Testis (tissue), 5 donors: ENCODE results near the genes SLC4A8 and KRT74.

GRCh38 chr12:51245587-51246231, 7.1 kb downstream of the DAZAP2 start:
- PRO-cap, 3 experiments: no peak in any of the 3 experiments
- RAMPAGE, long total RNA, 2 experiments: no peak in any of the 2 experiments
- RRBS: no CpG with 5 or more reads among the region's 11 CpGs

DNA sequence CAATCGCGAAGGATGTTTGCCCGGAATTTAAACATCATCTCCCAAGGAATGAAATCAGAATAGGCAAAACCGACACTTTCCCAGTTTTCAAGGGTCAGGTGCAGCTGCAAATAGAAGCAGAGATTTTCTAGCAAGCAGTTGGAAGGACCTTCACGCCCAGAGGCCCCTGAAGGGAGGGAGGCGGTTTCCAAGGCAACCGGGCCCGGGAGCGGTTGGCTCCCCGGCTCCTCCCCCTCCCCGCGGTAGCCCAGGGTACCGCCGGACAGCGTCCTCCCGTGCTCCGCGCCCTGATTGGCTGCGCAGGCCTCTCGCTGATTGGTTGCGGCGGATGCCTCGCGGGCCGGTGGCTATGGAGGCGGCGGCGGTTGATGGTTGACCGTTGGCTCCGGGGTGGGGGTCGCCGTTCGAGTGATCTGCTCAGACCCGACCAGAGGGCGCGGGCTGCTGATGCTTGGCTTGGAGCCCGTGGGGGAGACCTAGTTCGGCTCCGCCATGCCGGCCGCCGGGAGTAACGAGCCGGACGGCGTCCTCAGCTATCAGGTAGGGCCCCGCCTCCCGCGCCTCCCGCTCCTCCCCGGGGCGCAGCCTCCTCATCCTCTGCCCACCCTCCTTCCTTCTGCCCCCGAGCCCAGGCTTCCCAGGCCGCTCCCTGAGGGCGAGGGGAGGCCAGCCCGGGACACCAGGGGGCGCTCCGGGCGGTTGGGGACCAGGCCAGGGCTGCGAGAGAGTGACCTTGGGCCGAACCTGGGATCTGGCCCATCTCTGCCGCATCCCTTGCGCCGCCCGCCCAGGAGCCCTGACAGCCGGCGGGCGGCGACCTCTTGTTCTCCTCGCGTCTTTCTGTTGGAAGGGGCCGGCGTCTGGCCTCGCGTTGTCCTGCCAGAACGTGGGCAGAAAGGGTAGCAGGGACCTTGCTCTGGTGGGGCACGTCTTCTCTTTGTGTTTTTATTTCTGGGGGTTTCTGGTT, at the start of gene SLC4A8:
TSS of gene SLC4A8 (plus strand) at position 336 of the 967 bp plus-strand sequence.
- PRO-cap, 3 experiments: peak in 3 of 3 experiments; most common plus-strand start position 314 of the sequence (in 2); most common minus-strand start position 618 of the sequence (in 3)
- RAMPAGE, long total RNA, 2 experiments: start-site peak on the plus strand in 1 of 2 experiments, centred at position 374 of the sequence, 1,577 reads per replicate; start-site peak on the minus strand in 1 of 2 experiments, centred at positions 174 to 850 of the sequence, 15 to 79 reads per replicate
- RRBS: 2% methylated on average over 51 of the region's 77 CpGs

GRCh38 chr12:51675432-51675816, 84.4 kb downstream of the SCN8A start:
- PRO-cap, 3 experiments: no peak in any of the 3 experiments
- RAMPAGE, long total RNA, 2 experiments: no peak in any of the 2 experiments
- RRBS: no CpG with 5 or more reads among the region's 6 CpGs

DNA sequence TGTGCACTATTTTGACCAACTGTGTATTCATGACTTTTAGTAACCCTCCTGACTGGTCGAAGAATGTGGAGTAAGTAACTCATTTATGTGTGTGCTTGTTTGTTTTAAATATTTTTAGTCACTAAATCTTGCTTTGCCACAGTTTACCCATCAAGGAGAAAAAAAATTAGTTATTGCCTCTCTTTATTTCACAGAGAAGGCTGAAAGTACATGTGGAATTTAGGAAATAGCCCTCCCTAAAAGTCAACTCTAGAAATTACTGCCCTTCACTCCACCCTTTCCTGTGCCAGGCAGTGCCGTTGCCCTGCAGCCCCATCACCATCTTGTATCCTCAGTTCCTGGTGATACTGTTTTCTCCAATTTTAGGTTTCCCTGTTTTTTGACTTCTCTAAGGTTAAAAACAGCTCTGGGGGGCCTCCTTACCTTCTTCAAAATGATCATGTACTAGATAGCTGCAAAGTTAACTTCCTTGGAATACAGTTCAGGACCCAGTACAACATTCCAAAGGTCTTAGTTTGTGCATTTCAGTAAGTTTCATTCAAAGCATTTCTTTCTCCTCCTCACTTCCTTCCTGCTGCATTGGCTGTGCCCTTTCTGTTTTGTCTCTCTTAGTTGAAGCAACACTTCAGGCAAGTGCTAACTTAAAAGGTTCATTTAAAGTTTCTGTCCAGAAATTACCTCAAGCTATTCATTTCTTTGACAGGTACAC, 95.5 kb downstream of the SCN8A start:
- PRO-cap, 3 experiments: no peak in any of the 3 experiments
- RAMPAGE, long total RNA, 2 experiments: no peak in any of the 2 experiments
- RRBS: no CpG with 5 or more reads among the region's 2 CpGs

- PRO-cap, 3 experiments: no peak in any of the 3 experiments
- RAMPAGE, long total RNA, 2 experiments: no peak in any of the 2 experiments
- RRBS: no CpG with 5 or more reads among the region's 8 CpGs
These were observed 3.1 kb upstream of the ANKRD33 start for GRCh38 chr12:51884794-51885142.

GRCh38 chr12:51885837-51886554, 1.9 kb upstream of the ANKRD33 start:
- PRO-cap, 3 experiments: no peak in any of the 3 experiments
- RAMPAGE, long total RNA, 2 experiments: no peak in any of the 2 experiments
- RRBS: no CpG with 5 or more reads among the region's 8 CpGs

DNA sequence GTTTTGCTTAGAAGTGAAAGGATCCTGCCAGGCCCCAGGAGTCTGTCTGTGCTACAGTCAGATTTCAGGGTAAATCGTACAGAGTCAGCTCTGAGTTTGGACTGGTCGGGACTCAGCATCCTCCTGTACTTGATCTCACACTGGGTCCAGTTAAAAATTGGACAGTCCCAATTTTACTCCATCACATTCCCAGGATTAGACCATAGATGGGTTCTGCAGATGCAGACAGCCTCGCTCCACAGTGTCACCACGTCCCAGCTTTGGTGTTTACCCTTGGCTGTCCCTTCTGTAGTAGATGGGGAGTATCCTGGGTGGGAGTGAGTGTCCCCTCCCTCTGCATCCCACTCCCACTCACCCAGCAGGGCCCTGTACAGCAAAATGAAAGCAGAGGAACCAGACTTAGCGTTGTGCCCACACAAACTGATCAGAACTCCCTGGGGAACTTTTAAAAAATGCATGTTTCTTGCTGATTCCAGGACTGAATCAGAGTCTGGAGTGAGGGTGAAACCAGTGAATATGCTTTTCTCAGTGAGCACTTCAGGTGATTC, 2.7 kb downstream of the ACVRL1 start:
- PRO-cap, 3 experiments: no peak in any of the 3 experiments
- RAMPAGE, long total RNA, 2 experiments: no peak in any of the 2 experiments
- RRBS: no CpG with 5 or more reads among the region's 5 CpGs

- PRO-cap, 3 experiments: no peak in any of the 3 experiments
- RAMPAGE, long total RNA, 2 experiments: no peak in any of the 2 experiments
- RRBS: no CpG with 5 or more reads among the region's 5 CpGs
These were observed 20.9 kb downstream of the ACVR1B start for GRCh38 chr12:51972420-51972833.

DNA sequence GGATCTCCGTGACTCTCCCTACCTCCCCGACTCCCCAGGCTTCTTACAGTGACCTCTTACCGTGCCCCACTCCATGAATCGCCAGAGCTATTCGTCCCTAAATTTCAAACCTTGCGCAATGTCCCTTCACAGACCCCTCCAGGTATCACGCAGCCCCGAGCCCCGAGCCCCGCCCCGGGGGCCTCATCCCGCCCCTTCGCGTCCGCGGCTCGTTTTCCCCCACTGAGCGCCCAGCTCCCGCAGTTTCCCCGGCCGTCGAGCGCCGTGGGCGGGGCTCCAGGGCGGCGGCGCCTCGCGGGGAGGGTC, 257 bp upstream of the TAMALIN start:
- PRO-cap, 3 experiments: peak in 3 of 3 experiments; most common minus-strand start position 257 of the sequence (in 3)
- RAMPAGE, long total RNA, 2 experiments: no peak in any of the 2 experiments
- RRBS: 1% methylated on average over 9 of the region's 30 CpGs

- PRO-cap, 3 experiments: peak in 3 of 3 experiments; most common minus-strand start chr12:52038628 (in 3)
- RAMPAGE, long total RNA, 2 experiments: no peak in any of the 2 experiments
- RRBS: no CpG with 5 or more reads among the region's 8 CpGs
These were observed 12.6 kb upstream of the NR4A1 start for GRCh38 chr12:52038533-52039217.

- PRO-cap, 3 experiments: no peak in any of the 3 experiments
- RAMPAGE, long total RNA, 2 experiments: no peak in any of the 2 experiments
- RRBS: no CpG with 5 or more reads among the region's 2 CpGs
These were observed 1.9 kb downstream of the NR4A1 start for GRCh38 chr12:52053117-52053486.

- PRO-cap, 3 experiments: no peak in any of the 3 experiments
- RAMPAGE, long total RNA, 2 experiments: no peak in any of the 2 experiments
These were observed 994 bp upstream of the SMIM41 start for GRCh38 chr12:52078586-52078833.

GRCh38 chr12:52194956-52195446, 3.2 kb upstream of the KRT80 start:
- PRO-cap, 3 experiments: no peak in any of the 3 experiments
- RAMPAGE, long total RNA, 2 experiments: no peak in any of the 2 experiments
- RRBS: no CpG with 5 or more reads among the region's 8 CpGs

GRCh38 chr12:52202992-52203802, 11.4 kb upstream of the KRT80 start:
- PRO-cap, 3 experiments: peak in 1 of 3 experiments; most common plus-strand start chr12:52203410 (in 1); most common minus-strand start chr12:52203304 (in 1)
- RAMPAGE, long total RNA, 2 experiments: no peak in any of the 2 experiments
- RRBS: no CpG with 5 or more reads among the region's 17 CpGs

- PRO-cap, 3 experiments: no peak in any of the 3 experiments
- RAMPAGE, long total RNA, 2 experiments: no peak in any of the 2 experiments
- RRBS: no CpG with 5 or more reads among the region's 6 CpGs
These were observed 15.9 kb upstream of the KRT7 start for GRCh38 chr12:52217084-52217691.

GRCh38 chr12:52221837-52222595, 11.0 kb upstream of the KRT7 start:
- PRO-cap, 3 experiments: no peak in any of the 3 experiments
- RAMPAGE, long total RNA, 2 experiments: no peak in any of the 2 experiments
- RRBS: no CpG with 5 or more reads among the region's 10 CpGs

DNA sequence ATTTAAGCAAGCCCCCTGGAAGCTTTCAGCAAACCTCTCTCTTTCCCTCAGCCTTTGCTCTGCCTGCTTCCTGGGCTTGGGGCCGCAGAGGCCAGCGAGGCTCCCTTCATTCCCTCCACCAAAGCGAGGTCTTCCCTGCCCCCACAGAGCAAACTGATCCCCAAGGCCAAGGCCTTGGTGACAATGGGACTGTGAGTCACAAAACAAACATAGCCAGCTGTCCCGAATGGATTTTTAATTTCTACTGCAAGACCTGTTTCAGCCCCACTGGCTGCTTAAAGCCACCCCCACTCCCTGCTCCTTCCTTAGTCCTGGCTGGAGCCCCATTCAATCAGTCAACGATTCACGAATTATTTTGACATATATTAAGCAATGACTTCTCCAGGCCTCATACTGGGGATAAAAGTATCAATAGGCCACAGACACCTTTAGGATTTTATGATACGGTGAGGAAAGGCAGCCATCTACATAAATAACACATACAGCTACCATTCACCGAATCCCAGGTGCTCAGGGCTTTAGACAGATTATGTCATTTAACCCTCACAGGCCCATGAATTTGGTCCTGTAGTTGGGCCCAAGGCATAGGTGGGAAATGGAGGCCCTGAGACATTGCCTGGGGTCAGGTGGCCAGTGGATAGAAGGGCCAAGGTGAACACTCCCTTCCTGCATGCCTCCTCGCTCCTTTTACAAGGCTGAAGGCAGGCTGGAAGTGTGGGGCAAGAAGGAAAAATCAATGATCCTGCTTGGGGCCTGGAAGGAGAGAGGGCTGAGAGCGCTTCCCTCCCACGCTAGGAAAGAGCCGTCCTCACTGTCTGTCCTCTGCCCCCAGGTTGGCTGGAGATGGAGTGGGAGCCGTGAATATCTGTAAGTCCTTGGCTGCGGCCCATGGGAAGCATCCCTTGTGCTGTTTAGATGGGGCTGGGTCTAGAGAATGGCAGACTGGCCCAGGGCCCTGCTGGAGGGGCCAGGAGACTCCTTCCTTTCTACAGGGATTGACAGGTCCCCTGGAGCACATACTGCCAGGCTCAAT, 14.6 kb downstream of the KRT7 start:
- PRO-cap, 3 experiments: no peak in any of the 3 experiments
- RAMPAGE, long total RNA, 2 experiments: no peak in any of the 2 experiments
- RRBS: no CpG with 5 or more reads among the region's 14 CpGs

DNA sequence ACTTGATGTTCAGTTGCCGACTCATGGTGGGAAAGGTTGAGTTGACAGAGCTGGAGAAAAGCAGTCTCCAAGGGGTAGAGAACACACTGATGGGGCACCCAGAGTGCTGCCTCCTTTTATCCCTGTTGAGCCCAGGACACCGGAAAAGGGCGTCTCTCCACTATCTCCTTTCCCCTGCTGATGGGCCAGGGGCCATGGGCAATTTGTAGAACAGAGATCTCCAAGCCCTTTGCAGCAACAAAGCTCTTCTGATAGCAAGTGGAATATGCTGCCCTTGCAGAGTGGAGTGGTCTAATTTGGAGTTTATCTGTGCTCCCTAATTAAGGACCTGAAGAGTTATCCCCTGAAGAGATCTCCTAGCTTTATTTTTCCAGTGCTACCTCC, at the start of gene KRT74:
TSS of gene KRT74 (minus strand) at position 91 of the 384 bp plus-strand sequence.
- PRO-cap, 3 experiments: no peak in any of the 3 experiments
- RAMPAGE, long total RNA, 2 experiments: no peak in any of the 2 experiments
- RRBS: no CpG with 5 or more reads among the region's 3 CpGs

DNA sequence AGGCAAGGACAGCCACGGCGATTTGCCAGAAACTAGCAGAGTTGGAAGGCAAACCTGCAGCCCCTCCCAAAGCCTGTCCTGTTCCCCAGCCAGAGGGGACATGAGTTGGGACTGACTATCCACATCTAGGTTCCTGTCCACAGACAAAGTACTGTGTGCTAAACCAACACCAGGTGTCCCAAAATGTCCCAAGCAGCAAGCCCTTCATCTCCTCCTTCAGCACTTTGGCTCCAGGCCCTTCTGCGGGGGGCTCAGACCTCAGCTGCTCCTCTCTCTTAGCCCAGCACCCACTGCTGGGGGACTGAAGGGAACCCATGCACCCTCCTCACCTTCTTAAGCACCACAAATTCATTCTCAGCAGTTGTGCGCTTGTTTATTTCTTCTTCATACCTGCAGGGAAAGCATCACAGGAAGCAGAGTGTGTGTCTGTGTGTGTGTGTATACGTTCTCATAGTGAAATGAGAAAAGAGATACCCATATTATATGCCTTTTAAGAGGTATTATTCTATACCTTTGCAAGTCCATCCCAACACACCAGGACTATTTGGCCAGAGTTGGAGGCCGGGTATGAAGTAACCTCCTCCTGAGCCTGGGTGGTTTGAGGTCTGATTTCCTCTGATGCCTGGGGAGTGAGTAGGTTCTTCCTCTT, 3.3 kb downstream of the KRT73 start:
- PRO-cap, 3 experiments: no peak in any of the 3 experiments
- RAMPAGE, long total RNA, 2 experiments: no peak in any of the 2 experiments
- RRBS: no CpG with 5 or more reads among the region's 6 CpGs

GRCh38 chr12:52629569-52629990, 11.2 kb upstream of the KRT73 start:
- PRO-cap, 3 experiments: no peak in any of the 3 experiments
- RAMPAGE, long total RNA, 2 experiments: no peak in any of the 2 experiments
- RRBS: no CpG with 5 or more reads among the region's 8 CpGs